Mammary epithelial cell (primary cell): ENCODE measurements around a stretch of chr2.

GRCh38 chr2:71023680-71024275 lies 29.1 kb upstream of the TEX261 start:
- CAGE, long polyA plus RNA = no peak
- RRBS = no CpG with 5 or more reads among the region's 13 CpGs

DNA sequence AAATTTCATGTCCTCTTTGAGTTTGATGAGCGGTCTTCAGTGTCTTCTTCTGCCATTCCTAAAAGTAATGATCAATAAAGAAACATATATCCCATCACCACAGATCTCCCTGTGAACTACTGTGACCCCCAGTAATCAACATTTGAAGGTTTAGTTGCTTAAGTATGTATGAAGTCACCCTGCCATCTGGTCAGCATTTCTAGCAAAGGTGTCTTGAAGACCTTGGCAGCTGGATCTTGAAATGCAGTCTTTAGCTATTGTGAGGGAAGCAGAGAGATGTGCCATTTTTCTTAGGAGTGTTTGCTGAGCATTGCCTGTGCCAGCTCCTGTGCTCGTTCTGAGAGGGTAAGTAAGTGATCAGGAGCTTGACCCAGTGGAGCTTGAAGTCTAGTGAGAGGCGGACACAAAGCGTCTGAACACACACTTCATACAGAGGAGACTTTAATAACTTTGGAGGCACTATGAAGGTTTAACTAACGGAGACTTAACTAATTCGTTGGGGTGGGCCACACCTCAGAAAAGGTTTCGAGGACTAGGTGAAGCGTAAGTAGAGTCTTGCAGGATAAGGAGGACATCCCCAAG lies 1.4 kb downstream of the NAGK start:
- CAGE, long polyA plus RNA = no peak
- RRBS = no CpG with 5 or more reads among the region's 8 CpGs

- CAGE, long polyA plus RNA = no peak
- RRBS = no CpG with 5 or more reads among the region's 4 CpGs
Measured at GRCh38 chr2:71130964-71131245, 471 bp downstream of the MPHOSPH10 start.

DNA sequence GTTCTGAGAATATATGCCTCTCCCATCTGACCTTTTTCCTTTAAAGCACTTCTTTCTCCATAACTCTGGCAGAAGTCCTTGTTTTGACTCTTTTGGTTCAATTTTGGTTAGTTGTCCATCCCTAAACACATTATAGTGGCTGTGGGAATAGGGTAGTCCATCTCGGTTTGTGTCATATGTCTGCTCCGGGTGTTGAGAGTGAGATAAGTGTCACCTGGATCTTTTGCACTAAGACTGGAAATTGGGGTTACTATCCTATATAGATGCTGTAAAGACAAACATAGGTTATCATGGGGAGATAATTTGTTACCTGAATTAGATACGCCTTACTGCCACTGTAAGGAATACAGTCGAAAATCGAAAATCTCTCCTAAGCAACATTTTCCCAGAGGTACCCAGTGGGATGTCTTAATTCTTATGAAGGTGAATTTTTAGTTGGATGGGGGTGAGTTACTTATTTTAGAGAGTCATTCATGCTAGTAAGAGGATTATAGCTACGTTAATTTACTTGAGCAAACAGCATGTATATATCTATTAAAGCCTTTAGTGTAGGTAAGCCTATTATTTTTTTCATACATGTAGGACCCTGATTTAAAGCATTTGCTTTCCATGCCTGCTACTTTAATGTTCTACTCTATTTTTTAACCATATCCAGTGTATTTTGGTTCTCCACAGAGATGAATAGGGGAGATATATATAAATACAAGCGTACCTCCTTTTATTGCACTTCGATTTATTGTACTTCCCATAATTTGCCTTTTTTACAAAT lies 25.7 kb downstream of the ZNF638 start:
- CAGE, long polyA plus RNA = no peak
- RRBS = no CpG with 5 or more reads among the region's 8 CpGs

DNA sequence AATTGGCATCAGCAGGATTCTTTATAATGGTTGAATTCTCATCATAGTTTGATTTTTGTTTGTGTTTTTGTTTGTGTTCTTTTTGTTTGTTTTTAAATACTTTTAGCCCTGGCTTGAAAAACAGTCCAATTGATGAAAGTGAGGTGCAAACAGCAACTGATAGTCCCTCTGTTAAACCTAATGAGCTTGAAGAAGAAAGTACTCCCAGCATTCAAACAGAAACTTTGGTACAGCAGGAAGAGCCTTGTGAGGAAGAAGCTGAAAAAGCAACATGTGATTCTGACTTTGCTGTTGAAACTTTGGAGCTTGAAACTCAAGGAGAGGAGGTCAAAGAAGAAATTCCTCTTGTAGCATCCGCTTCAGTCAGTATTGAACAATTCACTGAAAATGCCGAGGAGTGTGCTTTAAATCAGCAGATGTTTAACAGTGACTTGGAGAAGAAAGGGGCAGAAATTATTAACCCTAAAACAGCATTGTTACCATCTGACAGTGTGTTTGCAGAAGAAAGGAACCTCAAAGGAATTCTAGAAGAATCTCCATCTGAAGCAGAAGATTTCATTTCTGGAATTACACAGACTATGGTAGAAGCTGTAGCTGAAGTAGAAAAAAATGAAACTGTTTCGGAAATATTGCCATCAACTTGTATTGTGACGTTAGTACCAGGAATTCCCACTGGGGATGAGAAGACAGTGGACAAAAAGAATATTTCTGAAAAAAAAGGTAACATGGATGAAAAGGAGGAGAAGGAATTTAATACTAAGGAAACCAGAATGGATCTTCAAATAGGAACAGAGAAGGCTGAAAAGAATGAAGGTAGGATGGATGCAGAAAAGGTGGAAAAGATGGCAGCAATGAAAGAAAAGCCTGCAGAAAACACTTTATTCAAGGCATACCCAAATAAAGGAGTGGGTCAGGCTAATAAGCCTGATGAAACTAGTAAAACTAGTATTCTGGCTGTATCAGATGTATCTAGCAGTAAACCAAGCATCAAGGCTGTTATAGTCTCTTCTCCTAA lies 43.5 kb upstream of the DYSF start:
- CAGE, long polyA plus RNA = no peak
- RRBS = no CpG with 5 or more reads among the region's 4 CpGs

DNA sequence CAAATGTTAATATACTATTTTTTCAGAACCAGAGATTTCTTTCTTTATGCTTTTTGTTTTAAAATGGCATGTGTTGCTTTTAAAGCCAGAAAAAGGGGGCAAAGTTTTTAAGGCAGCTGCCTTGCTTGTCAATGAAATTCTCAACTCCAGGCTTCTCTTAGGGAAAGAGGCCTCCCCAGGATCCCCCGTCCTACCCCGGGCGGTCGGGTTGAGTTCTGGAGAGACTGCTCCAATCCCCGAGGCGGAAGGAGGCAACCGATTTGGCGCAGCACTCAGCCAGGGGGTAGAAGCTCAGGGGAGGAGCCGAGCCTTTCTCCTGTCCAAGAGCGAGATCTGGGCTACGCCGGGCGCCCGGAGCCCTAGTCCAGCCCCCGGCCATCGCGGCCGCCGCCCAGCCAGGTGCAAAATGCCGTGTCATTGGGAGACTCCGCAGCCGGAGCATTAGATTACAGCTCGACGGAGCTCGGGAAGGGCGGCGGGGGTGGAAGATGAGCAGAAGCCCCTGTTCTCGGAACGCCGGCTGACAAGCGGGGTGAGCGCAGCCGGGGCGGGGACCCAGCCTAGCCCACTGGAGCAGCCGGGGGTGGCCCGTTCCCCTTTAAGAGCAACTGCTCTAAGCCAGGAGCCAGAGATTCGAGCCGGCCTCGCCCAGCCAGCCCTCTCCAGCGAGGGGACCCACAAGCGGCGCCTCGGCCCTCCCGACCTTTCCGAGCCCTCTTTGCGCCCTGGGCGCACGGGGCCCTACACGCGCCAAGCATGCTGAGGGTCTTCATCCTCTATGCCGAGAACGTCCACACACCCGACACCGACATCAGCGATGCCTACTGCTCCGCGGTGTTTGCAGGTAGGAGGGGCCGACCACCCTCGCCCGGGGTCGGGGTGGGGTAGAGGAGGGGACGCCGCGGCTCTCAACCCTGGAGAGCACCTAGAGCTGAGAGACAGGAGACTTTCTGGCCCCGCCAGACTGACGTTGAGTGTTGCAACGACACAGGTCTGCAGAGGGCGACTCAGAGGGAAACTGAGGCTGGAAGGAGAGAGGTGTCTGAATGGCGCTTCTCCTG lies 12.9 kb upstream of the DYSF start:
- CAGE, long polyA plus RNA = no peak
- RRBS = 4% methylated on average over 19 of the region's 69 CpGs

DNA sequence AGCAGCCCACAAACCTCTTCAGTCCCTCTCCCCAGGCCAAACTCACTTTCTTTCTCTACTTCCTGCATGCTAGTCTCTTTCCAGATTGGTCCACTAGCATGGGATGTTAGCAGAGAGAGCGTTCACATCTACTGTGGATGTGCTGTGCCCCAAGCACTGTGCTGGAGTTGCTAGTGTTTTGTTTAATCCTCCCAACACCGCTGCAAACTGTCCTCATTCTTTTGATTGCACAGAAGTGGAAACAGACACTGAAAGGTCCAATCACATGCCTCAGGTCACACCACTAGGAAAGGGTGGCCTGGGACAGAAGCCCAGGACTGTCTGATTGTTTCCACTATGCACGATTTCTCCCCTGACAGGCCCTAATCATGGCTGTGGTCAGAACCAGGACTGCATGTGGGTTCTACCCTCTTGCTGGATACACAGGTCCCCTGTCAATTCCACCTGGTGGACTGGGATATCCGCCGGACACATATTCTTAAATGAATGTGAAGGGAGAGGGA lies 7.8 kb upstream of the DYSF start:
- CAGE, long polyA plus RNA = no peak
- RRBS = no CpG with 5 or more reads among the region's 5 CpGs

DNA sequence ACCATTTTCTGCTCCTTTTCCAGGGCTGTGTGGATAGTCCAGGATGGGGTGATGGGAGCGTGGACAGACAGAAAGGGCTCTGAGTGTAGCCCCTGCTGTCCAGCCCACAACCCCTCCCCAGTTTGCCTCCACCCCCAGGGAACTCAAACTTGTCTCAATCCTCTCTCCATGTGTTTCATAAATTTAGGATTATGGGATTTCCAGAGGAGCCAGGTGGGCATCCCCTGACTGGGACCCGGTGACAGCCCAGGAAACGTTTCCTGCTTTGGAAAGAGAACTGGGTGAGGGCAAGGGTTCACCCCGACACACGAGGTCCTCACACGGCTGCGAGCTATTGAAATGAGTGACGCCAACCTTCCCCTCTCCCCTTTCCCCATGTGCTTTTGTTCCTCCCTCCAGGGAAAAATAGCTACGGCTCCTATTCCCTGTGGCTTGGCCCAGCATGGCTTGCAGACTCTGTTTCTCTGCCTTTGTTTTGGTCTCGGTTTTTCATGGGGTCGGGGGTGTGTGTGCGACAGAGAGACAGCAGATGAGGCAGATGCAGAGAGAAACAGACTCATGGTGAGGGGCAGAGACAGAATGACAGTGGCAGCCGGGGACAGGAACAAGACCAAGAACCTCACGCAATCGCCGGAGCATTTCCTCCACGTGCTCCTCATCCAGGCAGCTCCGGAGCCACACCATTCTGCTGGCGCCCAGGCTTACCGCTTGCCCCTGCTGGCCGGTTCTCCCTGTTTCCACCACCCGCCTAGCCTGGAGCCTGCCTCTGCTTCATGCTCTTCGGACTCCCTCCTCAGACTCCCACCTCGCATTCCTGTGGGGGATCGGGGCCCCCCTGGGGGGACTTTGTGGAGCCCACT lies 225.3 kb downstream of the DYSF start:
- CAGE, long polyA plus RNA = no peak
- RRBS = 79% methylated on average over 6 of the region's 25 CpGs

- CAGE, long polyA plus RNA = no peak
- RRBS = no CpG with 5 or more reads among the region's 10 CpGs
Measured at GRCh38 chr2:71742825-71743192, 276.3 kb downstream of the DYSF start.

GRCh38 chr2:71751671-71752036 lies 285.2 kb downstream of the DYSF start:
- CAGE, long polyA plus RNA = no peak
- RRBS = no CpG with 5 or more reads among the region's 1 CpG

DNA sequence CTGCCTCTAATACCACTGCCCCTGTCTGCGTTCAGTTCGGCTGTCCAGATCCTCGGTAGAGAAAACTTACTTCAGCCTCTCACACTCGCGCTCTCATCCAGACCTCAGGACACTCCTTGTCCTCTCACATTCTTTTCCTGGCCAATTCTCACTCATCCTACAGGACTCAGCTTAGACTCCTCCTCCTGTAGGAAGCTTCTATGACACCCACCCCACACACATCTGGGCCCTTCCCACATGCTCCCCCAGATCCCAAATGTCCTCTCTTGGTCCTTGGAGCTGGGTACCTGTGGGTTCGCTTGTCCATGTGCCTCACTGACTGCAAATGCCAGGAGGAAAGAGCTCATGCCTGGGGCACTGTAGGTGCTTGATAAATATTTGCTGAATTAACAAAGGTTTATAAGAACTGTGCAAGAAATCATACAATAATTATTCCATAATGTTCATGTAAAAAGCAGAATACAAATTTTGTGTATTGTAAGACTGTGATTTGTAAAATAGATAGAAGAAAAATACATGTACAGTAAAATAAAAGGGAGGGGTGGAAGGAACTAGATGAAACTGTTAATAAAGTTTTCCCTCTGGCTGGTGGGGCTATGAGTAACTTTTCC lies 182.7 kb downstream of the CYP26B1 start:
- CAGE, long polyA plus RNA = no peak
- RRBS = no CpG with 5 or more reads among the region's 6 CpGs

- CAGE, long polyA plus RNA = no peak
- RRBS = no CpG with 5 or more reads among the region's 12 CpGs
Measured at GRCh38 chr2:72033614-72034382, 113.9 kb downstream of the CYP26B1 start.

DNA sequence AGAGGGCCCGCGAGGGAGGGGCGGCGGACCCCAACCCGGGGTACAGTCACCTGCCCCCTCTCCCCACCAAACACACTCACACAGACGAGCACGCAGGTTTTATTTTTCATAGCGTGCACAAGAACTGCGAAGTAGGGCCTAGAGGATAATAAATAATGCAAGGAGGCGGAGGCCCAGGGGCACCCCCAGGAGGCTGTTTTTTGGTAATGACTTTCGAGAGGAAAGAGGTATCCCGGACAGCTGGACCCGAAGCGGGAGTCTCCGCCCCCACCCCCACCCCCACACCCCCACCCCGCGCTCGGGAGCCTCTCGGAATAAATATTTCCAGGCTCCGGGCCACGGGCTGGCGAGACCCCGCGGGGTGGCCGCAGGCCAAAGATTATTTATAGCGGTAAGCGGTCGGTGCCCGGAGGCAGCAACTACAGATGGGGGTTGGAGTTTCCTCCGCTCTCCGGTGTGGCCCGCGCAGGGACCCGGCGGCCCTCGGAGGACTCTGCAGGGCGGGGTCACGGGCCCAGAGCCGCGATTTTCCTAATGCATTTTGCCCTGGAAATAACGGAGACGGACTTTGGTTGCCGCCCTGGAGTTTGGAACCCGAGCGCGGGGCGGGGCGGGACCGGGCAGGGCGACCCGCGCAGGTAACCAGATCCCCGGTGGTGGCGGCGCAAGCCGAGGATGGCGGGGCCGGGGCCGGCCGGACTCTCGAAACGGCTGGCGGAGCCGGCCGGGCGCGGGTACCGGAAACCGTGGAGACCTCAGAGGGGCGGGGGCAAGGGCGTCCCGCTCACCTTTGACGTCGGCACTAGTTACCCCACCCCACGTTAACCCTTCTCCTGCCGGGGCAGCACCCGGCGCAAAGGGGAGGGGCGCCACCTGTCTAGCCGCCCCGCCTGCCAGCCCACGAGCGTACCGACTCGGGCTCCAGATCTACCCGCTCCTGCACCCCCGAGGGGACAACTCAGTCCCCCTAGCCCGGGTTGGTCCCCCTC lies 3.1 kb downstream of the CYP26B1 start:
- CAGE, long polyA plus RNA = no peak
- RRBS = 6% methylated on average over 26 of the region's 88 CpGs

DNA sequence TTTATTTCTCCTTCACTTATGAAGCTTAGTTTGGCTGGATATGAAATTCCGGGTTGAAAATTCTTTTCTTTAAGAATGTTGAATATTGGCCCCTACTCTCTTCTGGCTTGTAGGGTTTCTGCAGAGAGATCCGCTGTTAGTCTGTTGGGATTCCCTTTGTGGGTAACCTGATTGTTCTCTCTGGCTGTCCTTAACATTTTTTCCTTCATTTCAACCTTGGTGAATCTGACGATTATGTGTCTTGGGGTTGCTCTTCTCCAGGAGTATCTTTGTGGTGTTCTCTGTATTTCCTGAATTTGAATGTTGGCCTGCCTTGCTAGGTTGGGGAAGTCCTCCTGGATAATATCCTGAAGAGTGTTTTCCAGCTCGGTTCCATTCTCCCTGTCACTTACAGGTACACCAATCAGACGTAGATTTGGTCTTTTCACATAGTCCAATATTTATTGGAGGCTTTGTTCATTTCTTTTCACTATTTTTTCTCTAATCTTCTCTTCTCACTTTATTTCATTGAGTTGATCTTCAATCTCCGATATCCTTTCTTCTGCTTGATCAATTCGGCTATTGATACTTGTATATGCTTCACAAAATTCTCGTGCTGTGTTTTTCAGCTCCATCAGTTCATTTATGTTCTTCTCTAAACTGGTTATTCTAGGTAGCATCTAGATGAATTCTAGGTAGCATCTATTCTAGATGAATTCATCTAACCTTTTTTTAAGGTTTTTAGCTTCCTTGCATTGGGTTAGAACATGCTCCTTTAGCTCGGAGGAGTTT lies 151.2 kb upstream of the CYP26B1 start:
- CAGE, long polyA plus RNA = no peak
- RRBS = no CpG with 5 or more reads among the region's 9 CpGs

GRCh38 chr2:72994636-72995077 lies 76.9 kb downstream of the SFXN5 start:
- CAGE, long polyA plus RNA = no peak
- RRBS = no CpG with 5 or more reads among the region's 9 CpGs

DNA sequence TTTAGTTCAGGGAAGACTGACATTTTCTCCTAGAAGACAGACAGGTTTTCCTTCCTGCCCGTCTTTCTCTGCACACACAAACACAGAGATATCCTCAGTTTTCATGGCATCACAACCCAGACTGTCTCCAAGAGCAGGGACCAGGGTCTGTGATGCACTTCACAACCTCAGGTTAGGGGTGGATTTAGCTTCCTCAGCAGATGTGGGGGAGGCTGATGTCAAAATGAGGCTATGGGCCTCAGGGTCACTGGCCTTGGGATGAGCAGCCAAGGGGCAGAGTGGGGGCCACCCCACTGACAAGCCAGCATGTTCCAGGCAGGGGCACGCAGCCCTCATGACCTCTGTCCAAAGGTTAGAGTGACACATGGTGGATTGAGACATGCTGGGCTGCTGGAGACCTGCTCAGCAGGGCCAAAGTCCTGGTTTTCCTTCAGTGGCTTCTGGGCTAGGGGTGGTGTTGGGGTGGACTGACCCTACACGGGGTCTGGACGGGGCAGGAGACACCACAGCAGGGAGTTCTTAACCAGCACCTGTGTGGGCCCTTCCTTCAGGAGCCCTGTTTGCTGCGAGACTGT lies 70.5 kb downstream of the SFXN5 start:
- CAGE, long polyA plus RNA = no peak
- RRBS = no CpG with 5 or more reads among the region's 5 CpGs

DNA sequence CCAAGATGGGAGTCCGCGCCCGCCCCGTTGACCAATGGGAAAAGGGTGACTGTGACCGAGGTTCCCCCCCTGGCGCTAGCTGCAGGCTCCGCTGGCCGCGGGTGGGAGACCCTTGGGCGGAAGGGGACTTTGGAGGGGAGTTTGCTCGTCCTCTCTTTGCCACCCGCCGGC lies 219 bp downstream of the SFXN5 start:
- CAGE, long polyA plus RNA = no peak
- RRBS = no CpG with 5 or more reads among the region's 13 CpGs

- CAGE, long polyA plus RNA = no peak
- RRBS = no CpG with 5 or more reads among the region's 9 CpGs
Measured at GRCh38 chr2:73107453-73108049, 5.2 kb downstream of the RAB11FIP5 start.

GRCh38 chr2:73111335-73112057 lies 1.3 kb downstream of the RAB11FIP5 start:
- CAGE, long polyA plus RNA = no peak
- RRBS = 21% methylated on average over 5 of the region's 14 CpGs

DNA sequence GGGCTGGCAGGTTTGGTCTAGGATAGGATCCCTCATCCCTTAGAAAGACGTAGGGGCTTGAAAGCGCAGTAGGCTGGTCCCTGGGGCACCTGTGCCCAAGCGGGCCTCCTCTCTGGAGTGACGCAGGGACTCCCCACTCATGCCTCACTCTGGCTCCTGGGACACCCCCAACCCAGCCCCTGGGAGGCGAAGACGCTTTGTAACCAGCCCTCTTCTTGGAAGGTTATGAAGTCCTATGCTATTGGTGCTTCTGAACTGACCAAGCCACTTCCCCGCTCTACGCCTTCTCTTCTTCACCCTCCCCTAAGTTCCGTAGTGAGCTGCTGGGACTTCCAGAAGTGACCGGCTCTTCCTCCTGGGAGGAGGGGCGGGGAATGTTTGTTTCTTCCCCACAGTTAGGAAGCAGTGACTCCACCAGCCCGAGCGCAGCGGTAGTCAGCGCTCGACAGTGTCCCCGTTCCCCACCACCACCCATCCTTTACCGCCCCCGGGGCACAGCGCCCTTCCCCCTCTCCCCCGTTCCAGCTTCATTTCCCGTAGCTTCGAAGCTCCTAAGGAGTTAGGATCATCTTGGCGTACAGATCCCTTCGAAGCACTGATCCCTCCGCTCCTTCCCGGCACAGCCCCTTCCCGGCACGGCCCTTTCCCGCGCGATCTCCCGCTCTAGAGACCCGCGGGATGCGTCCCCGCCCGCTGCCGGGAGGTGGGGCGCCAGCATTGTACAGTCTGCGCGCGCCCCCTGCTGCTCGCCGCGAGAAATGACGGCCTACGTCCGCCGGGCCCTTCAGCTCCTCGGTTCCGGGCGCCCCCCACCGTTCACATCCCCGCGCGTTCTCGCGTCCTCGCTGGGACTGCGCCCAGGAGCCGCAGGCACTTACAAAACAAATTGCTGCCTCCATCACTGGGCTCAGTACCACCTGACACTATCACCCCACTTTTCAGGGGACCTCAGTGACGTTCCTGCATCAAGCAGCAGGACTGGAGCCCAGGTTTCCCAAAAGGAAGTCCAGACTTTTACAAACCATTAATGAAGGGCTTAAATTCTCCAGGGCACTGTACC lies 25.2 kb upstream of the NOTO start:
- CAGE, long polyA plus RNA = no peak
- RRBS = 1% methylated on average over 22 of the region's 63 CpGs